ENCODE measurements around a stretch of chr2.

DNA sequence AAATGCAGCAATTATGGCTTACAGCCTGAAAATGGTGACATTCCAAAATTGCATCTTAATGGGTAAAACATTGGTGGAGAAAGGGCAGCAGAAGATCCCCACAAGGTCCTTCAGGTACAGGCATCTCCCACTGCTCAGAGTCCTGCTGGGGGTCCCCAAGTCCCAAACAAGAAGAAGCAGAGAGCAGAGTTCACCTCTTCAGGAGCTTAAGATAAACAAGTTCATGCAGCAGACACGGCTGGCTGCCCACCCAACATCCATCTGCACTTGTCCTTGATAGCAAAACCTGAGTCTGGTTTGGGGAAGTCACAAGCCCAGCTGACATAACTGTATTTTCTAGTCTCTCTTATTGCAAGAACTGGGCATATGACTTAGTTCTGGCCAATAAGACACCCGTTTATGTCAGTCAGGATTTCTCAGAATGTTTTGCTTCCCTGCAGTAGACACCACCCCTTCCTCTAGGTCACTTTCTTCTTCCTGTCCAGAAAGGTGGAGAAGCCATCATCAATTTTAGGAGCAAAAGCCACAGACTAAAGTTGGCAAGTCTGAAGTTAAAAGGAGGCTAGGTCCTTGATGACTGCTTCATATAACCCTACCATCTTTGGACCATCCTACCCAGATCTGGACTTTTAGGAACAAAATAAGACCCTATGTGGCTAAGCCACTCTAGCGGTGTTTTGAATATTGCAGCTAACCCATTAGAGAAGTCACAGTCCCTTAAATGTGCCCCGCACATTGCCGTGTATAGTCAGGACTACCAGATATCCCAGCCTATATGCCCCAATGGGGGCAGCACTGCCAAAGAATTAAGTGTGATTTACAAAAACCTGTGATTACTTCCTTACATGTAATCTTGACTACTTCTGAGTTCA is 31.6 kb downstream of the AFF3 start:
- PRO-cap = no peak

GRCh38 chr2:100247611-100248113 is 74.6 kb downstream of the LONRF2 start:
- PRO-cap = unidirectional peak, plus-strand start at chr2:100247825

DNA sequence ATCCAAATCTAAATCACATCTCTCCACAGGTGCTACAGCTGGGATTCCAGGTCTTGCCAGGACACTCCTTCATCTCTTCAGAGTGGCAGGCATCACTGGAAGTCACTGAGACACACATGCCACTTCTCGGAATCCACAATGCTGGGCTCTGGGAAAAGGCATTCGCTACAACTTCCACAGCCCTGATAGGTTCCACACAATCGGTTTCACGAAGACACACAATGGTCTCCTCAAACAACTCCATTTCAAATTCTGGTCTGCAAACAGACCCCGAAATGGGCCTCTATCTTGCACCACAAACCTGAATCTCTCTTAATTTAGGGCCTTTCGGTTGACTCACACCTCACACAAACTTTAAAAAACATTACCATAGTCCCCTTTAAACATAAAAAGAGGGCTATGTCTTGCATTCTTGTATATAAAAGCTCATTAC is 44.4 kb downstream of the LONRF2 start:
- PRO-cap = no peak

GRCh38 chr2:100321171-100321921 is 955 bp downstream of the LONRF2 start:
- PRO-cap = no peak

DNA sequence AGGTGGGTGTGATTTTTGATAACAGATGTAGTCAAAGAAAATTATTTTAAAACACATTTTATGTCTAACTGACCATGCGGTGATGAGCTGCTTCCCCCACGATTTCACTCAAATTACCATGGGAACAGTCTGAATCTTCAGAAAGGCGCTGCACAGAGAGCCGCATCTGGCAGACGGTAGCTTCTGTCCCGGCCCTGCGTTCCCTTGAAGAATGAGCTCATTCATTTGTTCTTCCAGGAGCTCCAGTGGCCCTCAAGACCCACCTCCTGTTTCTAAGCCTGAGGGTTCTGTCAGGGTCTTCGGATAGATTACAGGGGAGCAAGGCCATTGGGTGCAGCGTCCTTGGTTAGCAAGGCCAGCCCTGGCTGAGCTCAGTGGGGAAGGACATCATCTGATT is 111.8 kb downstream of the PDCL3 start:
- PRO-cap = no peak

- PRO-cap = no peak
Observed at GRCh38 chr2:100786291-100786670, 33.7 kb upstream of the NPAS2 start.

- PRO-cap = no peak
Observed at GRCh38 chr2:100853264-100854091, 33.5 kb downstream of the NPAS2 start.

DNA sequence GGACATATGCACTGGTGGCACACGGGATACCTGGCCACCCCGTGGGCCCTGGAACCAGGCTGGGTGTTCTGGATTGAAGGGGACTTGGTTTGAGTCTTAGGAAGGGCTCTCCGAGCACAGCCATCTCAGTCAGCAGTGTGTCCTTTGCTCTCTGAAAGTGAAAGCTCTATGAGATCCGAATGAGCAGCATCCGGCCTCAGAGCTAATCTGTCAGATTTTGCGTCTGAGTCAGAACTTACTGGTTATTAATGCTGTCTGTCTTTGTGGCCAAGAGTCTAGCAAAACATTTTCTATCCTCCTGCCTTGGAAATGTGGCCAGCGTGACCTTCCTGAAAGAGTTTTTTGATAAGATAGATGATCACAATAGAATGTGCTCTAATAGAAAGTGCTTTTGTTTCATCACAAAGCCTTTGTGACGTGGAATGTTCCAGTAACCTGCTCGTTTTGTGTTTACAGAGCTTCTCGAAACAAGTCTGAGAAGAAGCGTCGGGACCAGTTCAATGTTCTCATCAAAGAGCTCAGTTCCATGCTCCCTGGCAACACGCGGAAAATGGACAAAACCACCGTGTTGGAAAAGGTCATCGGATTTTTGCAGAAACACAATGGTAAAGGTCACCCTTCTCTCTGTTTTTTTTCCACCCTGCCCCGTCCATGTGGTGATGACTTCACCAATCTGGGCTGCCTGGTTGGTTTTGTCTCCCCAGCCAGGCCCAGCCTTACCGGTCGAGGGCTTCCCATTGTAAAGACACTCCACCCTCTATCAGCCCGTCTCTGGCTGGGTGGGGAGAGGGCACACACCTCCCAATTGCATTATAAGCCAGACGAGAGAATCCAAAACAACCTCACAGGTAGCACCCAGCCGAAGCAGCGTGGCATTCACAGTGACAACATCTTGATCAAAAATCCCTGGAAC is 77.1 kb upstream of the RPL31 start:
- PRO-cap = no peak

GRCh38 chr2:101006188-101007283 is 4.4 kb downstream of the RPL31 start:
- PRO-cap = no peak

GRCh38 chr2:101086416-101086746 is 64.8 kb downstream of the TBC1D8 start:
- PRO-cap = no peak

GRCh38 chr2:101114657-101115476 is 36.3 kb downstream of the TBC1D8 start:
- PRO-cap = no peak

DNA sequence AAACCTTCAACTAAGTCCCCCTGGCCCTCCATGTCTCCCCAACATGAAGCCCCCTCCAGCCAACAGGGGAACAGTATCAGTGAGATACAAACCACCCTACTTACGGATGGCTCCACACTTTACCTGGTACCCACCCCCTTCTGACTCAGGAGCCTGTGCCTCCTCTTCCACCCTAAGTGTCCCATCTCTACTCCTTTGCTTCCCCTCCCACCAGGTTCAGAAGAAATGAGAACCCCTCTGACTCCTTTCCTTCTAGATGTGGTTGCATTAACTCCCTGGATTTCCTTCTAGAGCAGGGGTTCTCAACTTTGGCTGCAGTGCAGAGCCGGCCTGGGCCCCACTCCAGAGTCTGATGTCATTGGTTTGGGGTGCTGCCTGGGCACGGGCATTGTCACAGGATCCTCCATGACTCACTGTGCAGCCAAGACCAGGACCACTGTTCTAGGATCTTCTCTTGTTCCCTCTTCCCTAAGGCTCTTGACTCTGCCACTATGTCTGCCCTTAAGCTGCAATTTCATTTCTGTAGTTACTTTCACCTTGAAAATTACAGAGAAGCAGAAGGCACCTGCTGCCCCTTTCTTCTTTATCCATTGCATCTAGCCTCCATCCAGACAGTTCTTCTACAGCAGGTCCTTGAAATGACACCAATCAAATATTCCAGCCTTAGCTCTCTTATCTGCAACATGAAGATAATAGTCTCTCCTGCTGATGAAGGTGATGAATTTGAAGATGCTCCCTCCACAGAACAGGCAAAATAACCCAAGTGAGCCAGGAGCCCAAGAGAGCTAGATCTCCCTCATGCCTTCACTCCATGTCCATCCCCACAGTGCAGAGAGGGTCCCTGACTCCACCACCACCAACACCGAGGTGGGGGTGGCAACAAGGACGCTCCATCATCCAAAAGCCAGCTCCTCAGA is 31.7 kb downstream of the TBC1D8 start:
- PRO-cap = no peak

DNA sequence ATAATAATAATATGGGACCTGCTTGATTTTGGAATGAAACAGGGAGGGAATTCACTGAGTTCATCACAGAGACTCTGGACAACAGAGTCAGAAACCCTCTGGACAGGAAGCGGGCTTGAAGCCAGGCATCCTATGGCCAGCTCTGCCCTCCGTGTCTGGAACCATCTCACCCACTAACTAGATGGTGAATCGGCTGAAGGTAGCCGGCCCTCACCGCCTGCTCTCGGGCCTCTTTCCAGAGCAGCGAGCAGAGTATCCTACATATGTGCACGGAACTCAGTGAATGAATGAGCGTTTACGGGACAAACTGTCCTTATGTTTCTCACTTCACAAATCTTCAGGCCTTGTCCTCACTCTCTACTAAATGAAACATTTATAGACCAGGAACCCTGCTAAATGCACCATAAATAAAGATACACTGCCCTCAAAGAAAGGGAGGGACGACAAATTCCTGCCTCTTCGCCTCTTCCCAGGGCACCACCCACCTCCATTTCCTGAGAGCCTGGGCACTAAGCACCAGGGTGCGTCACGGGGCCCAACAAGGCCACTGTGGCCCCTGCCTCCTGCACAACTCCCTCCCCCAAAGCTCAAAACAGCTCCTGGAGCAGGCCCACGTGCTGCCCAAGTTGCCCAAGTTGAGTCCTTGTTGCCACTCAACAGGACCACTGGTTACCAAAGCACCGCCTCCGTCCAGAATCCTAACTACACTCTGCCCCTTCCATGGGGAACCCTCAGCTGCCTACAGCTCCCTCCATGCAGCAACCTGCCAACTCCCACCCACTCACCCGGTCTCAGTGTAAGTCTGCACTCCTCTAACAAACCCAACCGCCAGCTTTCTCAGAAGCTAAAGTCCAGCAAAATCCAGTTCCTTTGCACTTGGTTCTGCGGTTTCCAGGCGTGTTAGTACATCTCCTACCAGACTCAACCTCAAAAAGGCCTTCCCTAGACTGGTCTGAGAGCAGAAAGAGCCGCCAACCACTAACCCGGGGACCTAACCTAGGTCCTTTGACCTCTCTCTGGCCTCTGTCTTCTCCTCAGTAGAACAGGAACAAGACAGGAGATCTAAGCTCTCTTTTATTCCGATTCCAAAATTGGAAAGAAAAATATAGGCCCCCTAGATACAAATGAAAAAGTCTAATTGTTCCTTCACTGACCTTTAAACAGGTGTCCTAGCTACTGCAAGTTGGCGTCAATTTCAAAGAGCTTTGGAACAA is 1.5 kb downstream of the TBC1D8 start:
- PRO-cap = no peak

GRCh38 chr2:101330342-101331342 is 22.1 kb upstream of the RNF149 start:
- PRO-cap = no peak

DNA sequence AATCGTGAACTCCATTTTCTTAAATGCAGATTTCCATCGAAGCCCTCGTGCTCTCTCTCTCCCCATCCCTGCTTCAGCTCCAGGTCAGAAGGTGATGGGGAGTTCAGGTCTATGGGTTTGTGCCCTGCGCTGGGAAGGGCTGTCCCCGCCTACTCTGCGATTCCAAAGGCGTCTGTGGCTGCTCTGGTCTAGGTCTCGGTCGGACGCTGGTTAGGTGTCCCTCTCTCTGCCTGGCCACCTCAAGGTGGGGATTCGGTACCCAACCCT is 856 bp downstream of the CREG2 start:
- PRO-cap = no peak

DNA sequence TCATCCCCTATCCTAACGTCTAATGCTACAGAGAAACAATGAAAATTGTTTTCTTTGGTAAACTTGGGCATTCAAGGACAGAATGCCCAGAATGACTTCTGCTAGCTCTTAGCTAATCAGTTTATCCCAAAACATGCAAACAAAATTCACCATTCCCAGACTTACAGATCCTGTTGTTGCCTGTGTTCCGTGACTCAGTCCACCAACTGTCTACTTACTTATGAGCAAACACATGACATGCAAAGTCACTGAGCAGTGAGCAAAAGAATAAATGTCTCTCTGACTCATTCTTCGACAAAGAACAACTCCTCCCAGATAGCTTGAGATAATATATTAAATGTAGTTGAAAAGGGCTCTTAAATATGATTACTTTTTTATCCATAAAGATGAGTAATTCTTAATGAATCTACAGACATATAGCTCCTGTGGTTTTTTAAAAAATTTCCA is 9.0 kb upstream of the CREG2 start:
- PRO-cap = no peak

GRCh38 chr2:101434730-101435553 is 40.0 kb downstream of the RFX8 start:
- PRO-cap = no peak

GRCh38 chr2:101464158-101464713 is 10.7 kb downstream of the RFX8 start:
- PRO-cap = no peak

DNA sequence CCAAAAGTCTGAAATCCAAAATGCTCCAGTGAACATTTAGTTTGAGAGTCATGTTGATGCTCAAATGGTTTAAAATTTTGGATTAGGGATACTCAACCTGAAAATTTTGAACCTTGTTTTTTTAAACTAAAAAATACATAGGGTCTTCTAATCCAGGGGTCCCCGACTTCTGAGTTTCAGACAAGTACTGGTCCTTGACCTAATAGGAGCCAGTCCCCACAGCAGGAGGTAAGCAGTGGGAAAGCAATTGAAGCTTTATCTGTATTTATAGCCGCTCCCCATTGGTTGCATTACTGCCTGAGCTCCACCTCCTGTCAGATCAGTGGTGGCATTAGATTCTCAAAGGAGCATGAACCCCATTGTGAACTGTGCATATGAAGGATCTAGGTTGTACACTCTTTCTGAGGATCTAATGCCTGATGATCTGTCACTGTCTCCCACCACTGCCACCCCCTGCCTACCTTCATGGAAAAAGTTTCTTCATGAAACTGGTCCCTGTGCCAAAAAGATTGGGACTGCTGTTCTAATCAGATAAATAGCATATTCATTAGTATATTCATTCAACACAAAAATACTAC is 18.2 kb downstream of the MAP4K4 start:
- PRO-cap = unidirectional peak, plus-strand start at position 359 of the sequence

- PRO-cap = no peak
Observed at GRCh38 chr2:101983538-101983841, 8.3 kb upstream of the IL1R2 start.